Aortic smooth muscle cell (primary cell): ENCODE measurements around a stretch of chr7.

GRCh38 chr7:50793297-50793910 lies 10.7 kb upstream of the GRB10 start:
- RRBS, result 2% methylated on average over 28 of the region's 78 CpGs

GRCh38 chr7:50839010-50839616 lies 56.4 kb upstream of the GRB10 start:
- RRBS, result no CpG with 5 or more reads among the region's 9 CpGs

DNA sequence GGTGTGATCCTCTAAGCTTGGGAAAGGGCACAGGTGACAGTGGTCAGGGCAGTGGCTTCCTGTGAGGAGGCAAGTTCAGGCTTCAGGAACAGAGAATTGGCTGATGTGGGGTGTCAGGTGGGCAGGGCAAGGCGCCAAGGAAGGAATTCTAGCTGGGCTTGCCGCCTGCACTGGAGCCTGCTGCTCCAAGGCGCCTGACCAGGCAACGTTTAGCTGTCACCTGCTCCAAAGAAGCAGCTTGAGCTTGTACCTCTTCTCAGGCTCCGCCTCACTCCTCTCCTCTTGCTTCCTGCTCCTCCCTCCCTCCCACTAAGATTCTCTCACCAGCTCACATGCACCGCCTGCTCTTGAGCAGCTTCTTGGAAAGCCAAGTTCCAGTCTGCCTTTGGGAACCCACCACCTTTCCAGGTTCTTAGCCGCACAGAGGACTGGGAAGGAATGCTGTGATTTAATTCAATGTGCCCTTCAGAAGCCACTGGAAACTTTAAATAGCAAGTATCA lies 187.4 kb upstream of the GRB10 start:
- RRBS, result no CpG with 5 or more reads among the region's 7 CpGs

- RRBS, result no CpG with 5 or more reads among the region's 4 CpGs
These were observed 52.9 kb downstream of the COBL start for GRCh38 chr7:51263546-51264196.

DNA sequence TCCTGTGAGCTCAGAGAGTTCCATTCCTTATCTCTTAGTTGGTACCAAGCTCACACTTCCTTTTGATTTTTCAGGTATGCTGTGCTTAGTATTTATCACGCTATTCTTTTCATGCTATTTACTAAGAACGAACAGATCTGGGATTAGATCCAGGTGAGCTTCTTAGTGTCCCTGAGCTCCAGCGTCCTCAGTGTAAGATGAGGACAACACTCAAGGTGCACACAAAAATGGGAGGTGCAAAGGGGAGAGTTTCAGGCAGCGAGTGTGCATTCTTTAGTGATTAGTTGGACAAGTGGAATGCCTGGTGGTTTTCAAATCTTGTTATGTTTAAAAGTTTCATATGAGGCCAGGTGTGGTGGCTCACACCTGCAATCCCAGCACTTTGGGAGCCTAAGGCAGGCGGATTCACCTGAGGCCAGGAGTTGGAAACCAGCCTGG lies 23.8 kb upstream of the COBL start:
- RRBS, result no CpG with 5 or more reads among the region's 5 CpGs

DNA sequence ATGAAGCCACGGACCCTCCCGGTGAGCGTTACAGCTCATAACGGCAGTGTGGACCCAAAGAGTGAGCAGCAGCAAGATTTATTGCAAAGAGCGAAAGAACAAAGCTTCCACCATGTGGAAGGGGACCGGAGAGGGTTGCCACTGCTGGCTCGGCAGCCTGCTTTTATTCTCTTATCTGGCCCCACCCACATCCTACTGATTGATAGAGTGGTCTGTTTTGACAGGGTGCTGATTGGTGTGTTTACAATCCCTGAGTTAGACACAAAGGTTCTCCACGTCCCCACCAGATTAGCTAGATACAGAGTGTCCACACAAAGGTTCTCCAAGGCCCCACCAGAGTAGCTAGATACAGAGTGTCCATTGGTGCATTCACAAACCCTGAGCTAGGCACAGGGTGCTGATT lies 583.7 kb upstream of the COBL start:
- RRBS, result no CpG with 5 or more reads among the region's 8 CpGs

GRCh38 chr7:54774173-54774430 lies 15.1 kb upstream of the SEC61G start:
- RRBS, result no CpG with 5 or more reads among the region's 9 CpGs

- RRBS, result no CpG with 5 or more reads among the region's 5 CpGs
These were observed 12.2 kb downstream of the EGFR start for GRCh38 chr7:55030782-55031697.

- RRBS, result no CpG with 5 or more reads among the region's 17 CpGs
These were observed 47.8 kb downstream of the EGFR start for GRCh38 chr7:55066331-55067248.

- RRBS, result no CpG with 5 or more reads among the region's 11 CpGs
These were observed 92.1 kb downstream of the EGFR start for GRCh38 chr7:55110867-55111438.

- RRBS, result no CpG with 5 or more reads among the region's 8 CpGs
These were observed 169.3 kb downstream of the EGFR start for GRCh38 chr7:55188015-55188541.

DNA sequence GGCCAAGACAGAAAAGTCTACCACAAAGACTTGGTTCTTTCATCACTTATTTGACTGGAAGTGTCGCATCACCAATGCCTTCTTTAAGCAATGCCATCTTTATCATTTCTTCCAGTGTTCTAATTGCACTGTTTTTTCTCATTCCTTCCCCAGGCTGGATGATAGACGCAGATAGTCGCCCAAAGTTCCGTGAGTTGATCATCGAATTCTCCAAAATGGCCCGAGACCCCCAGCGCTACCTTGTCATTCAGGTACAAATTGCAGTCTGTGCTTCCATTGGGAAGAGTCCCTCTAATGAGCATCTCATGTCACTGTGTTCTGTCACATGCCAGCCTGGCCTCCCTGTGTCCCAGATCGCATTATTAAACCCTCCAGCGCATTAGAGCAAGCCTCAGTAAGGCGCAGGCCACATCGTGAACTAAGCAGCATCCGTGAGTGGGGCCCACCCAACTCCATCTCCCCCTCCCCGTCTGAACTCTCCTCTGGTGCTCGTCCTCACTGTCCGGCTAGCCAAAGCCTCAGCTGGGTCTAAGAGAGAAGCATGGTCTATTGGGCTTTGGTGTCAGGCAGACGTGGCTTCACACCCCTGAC lies 164.9 kb upstream of the LANCL2 start:
- RRBS, result no CpG with 5 or more reads among the region's 16 CpGs

- RRBS, result no CpG with 5 or more reads among the region's 10 CpGs
These were observed 40.8 kb downstream of the LANCL2 start for GRCh38 chr7:55405927-55406335.

DNA sequence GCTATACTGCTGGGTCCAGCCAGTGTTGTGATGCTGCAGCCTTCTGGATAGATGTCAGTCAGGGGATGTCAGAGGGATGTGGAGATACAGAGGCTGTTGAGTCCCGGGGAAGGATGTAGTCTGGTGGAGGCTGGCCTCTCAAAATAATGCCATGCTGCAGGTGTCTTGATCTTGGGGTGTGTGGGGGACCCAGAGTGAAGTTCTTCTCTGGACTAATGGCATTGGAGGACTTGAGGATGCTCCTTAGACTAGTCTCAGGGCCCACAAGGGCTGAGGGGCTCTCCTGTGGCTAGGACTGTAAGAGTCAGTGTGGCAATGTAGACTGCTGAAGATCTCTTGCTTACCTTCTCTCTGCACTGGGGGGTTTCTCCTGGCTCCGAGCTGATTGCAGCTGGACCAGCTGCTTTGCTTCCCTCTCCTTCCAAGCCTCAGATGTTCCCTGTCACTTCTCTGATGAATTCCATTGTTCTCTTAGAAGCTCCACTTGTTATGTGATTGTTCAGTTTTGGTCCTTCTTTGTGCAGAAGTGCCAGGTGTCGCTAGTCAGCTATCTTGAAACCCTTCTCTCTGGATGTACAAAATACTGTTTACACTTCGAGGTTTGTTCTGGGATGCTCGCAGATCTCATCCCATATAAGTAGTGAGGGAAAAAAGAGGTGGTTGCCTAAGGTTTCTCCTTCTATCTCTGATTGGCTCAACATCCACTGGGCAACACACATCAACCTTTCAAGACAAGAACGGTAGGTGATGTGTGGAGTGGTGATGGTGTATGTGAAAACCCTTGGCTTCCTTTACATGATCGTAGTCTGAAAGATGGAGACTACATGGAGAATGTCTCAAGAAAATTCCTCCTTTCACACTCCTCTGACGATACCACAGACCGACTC lies 99.8 kb downstream of the LANCL2 start:
- RRBS, result no CpG with 5 or more reads among the region's 9 CpGs

GRCh38 chr7:55514800-55515231 lies 57.5 kb downstream of the VOPP1 start:
- RRBS, result no CpG with 5 or more reads among the region's 5 CpGs

DNA sequence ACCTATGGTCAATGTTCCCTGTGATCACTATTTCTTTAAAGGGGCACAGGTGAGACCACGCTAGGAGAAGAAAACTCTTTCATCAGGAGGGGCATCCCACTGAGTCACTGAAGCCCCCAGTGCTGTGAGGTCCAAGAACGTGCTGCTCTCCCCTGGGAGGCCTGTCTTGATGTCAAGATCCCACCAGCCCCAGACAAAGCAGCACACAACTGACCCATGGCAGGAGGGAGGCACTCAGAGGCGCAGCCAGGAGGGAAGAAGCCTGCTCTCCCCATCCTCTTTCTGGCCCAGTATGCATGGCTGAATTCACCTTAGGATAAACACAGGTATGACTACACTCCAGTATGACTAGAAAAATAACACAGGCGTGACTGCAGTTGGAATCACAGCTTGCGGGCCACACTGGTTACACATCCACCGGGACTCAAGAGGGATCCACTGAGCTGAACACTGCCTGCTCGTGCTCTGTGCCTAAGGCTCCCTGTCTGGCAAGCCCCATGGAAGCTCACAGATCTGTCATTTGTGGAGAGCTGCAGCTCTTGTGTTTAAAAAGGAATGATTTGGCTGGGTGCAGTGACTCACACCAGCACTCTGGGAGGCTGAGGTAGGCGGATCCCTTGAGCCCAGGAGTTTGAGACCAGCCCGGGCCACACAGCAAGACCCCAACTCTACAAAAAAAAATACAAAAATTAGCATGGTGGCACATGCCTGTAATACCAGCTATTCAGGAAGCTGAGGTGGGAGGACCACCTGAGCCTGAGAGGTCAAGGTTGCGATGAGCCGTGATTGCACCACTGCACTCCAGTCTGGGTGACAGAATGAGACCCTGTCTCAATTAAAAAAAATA lies 26.8 kb downstream of the VOPP1 start:
- RRBS, result no CpG with 5 or more reads among the region's 11 CpGs

DNA sequence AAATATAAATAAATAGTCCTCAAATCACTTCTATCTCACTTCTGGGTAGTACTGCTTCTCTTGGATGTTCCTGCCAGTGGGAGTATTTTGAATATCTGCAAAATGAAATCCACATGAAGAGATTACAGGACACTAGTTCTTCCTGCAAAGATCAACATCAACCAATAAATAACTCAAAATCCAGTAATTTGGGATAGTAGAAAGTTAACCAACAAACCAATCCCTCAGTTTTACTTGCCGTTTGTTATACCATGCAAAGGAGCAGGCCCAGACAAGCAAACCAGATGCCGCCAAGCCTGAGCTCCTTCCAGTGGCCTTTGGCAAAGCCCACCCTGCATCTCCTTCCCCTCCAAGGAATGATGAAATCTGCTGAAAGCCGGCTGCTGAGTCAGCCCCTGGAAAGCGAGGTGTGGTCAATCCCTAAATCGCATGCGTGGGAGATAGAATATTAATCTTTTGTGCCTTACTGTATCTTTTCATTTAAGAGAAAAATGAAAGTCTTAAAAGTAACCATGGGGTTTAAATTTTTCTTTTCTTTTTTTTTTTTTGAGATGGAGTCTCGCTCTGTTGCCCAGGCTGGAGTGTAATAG lies 135.7 kb upstream of the VOPP1 start:
- RRBS, result no CpG with 5 or more reads among the region's 7 CpGs

DNA sequence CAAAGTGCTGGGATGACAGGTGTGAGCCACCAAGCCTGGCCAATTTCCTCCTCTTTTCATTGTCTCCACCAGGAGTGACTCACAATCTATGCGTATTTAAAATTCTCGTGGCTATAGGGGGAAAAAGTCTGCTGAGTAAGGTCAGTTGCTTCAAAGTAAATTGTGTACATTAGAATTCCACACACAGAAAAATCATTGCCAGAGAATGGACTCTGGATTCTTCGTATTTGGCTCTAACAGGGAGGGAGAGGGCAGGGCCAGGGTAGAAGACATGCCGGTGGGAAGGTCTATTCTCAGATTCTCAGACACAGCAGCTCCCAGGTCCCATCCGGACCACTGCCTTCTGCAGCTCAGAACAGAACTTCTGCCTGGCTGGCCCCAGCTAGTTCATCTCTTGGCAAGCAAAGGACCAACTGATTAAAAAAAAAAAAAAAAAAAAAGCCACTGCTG lies 22.1 kb downstream of the PSPH start:
- RRBS, result no CpG with 5 or more reads among the region's 5 CpGs

- RRBS, result no CpG with 5 or more reads among the region's 2 CpGs
These were observed 2.4 kb downstream of the PHKG1 start for GRCh38 chr7:56090395-56090693.

- RRBS, result no CpG with 5 or more reads among the region's 6 CpGs
These were observed 781 bp upstream of the CHCHD2 start for GRCh38 chr7:56107105-56107409.